ENCODE measurements around a stretch of chr5.

- RRBS: no CpG with 5 or more reads among the region's 6 CpGs
Observed at GRCh38 chr5:54046419-54047028, 263.8 kb downstream of the ARL15 start.

GRCh38 chr5:54220339-54220565, 90.1 kb downstream of the ARL15 start:
- RRBS: no CpG with 5 or more reads among the region's 2 CpGs

GRCh38 chr5:54295530-54296256, 14.7 kb downstream of the ARL15 start:
- RRBS: no CpG with 5 or more reads among the region's 10 CpGs

DNA sequence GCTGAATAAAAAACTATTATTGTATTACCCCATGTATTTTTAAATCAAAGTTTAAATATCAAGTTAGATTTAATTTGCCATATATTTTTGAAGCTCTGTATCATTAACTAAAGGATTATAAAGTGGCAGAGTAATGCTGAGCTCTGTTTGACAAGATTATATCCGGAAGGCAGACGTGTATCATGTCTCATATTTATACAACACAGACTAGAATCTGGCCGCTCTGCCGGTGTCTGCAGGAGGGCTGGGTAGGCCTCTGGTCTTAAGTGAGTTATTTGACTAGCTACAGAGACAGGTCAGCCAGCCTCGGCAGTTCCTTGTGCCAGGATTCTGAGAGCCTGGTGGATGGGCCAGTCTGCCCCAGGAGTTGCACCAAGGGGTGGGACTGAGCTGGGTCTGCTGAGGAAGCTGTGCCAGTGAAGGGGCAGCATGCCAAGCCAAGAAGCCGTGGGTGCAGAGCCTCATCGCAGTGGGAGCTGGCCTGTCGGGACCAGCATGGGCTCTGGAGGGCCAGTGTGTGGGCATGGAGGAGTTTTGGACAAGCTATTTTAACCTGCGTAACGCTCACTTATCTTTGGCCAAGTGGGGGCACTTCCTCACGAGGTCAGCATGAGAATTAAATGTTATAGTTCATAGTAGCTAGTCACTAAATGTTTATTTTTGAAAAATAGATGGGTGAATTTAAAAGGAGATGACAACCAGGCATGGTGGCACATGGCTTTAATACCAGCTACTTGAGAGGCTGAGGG, 7.2 kb downstream of the SNX18 start:
- RRBS: 59% methylated on average over 2 of the region's 11 CpGs

- RRBS: no CpG with 5 or more reads among the region's 7 CpGs
Observed at GRCh38 chr5:54543145-54543639, 25.6 kb downstream of the SNX18 start.

GRCh38 chr5:54570920-54571491, 53.4 kb downstream of the SNX18 start:
- RRBS: no CpG with 5 or more reads among the region's 7 CpGs

GRCh38 chr5:54742207-54742953, 224.8 kb downstream of the SNX18 start:
- RRBS: no CpG with 5 or more reads among the region's 8 CpGs

DNA sequence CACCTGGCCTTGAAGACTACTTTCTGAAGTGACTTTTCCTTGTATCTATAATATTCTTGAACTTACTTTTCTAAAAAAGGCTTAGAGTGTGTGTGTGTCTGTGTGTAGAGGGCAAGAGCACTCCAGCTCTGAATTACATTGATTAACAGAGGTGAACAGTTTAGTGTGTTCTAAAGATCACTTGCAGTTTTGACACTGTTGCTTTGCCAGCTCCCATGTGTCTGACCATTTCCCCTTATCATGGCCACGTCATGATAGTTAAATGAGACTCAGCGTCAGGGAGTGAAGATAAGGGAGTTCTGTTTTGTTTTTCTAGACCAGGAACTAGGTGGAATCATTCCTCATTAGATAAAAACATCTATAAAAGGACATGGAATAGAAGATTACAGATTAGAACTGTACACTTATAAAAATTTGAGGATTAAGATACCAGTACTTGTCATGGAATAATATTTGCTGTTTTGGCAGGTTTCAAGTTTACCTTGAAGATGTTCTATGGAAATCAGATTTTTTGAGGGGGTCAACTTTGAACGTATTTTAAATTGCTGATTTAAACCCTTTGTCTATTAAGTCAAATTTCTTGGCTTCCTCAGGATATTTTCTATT, 82.7 kb downstream of the MTREX start:
- RRBS: no CpG with 5 or more reads among the region's 3 CpGs

- RRBS: no CpG with 5 or more reads among the region's 6 CpGs
Observed at GRCh38 chr5:55421092-55421703, 113.4 kb downstream of the MTREX start.

- RRBS: no CpG with 5 or more reads among the region's 2 CpGs
Observed at GRCh38 chr5:55853289-55853708, 2.1 kb downstream of the IL31RA start.

- RRBS: no CpG with 5 or more reads among the region's 6 CpGs
Observed at GRCh38 chr5:55939541-55940503, 54.9 kb downstream of the IL6ST start.

- RRBS: no CpG with 5 or more reads among the region's 6 CpGs
Observed at GRCh38 chr5:55941350-55941997, 53.3 kb downstream of the IL6ST start.

DNA sequence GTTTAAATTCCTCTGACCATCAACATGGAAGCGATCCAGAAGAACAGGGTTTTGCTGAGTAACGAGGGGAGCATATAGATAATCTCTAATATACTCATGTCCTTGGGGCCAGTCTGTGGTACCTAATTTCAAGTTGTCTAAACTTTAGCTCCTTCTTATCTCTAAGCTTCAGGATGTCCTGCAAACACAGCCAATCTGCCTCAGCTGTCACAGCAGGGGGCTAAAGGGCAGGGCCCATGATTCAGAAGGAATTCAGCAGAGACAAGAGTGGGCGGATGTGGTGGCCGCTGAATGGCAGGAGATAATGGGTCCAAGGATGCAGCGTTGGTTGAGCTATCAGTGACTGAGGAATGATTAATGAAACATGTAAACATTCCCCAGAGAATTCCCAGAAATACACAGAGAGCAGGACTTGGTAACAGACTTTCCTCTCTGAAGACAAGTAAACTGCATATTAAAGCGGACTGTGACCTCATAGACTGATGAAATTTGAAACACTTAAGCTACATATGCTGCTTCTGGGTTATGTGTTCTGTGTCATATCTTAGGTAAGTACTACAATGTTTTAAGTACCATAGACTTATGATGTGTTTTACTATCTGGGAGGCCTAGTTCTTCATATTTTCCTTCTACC, 109.3 kb downstream of the ANKRD55 start:
- RRBS: no CpG with 5 or more reads among the region's 6 CpGs

DNA sequence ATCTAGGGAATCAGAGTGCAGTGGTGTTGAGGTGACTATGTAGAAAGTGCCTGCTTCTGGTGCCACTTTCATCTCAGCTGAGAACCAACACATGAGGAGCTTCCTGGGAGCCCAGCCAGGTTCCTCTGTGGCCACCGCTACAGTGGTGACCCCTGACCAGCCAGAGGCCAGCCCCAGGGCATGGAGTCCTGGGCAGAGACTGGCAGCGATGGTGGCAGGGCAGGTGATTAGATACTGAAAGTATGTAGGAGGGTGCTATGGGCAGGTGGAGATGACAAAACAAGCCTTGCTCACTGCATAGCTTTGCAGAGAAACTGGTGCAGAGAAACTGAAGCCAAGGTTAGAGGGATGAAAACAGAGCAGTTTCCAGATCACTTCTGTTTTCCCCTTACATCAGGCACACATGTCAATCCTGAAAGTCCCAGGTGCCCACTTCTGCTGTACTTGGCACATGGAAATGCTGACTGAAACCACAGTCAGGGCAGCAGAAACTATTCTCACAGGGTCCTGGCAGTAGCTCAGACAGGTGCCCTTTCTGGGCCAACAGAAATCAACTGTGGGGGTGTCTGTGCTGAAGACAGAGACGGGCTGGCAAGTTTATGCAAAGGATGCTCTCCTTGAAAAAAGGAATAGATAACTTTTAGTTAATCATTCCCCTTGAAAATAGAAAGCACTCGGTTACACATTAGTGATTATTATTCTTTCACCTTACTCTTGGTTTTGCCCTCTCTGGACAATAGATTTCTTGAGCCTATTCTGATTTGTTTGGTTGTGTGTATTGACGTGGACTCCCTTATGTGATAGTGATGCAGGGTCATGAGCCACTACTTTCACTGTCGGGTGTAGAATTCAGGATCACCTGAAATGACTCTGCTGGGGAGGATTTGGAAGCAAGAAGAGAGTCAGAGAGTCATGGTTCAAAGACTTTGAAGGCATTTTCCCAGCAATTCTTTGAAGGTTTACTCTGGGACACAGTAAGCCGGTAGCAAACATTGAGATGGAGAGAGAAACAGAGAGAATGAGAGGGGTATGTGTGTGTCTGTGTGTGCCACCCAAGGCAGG, 90.2 kb downstream of the ANKRD55 start:
- RRBS: no CpG with 5 or more reads among the region's 7 CpGs

DNA sequence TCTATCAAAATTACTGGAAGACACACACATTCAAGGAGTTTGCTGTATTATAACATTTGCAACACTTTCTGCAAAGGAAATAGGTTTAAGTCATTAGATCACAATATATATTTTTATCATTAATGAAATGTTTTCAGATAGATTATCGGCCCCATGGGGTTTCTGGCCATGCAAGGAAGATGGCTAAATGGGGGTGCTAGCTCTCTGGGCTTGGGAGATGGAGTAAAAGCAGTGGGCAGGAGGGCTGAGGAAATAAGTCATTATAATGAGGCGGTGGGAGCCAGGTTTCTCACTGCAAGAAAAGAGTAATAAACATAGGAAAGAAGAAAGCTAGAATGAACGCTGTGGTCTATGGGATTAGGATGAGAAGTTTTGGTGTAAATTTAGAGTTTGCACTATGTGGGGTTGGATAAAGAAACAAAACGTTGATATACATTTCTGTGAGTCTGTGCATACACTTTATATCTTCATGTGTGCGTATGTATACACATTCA, 39.1 kb upstream of the ANKRD55 start:
- RRBS: no CpG with 5 or more reads among the region's 5 CpGs

GRCh38 chr5:56467249-56467668, 234.1 kb upstream of the ANKRD55 start:
- RRBS: no CpG with 5 or more reads among the region's 4 CpGs

- RRBS: no CpG with 5 or more reads among the region's 10 CpGs
Observed at GRCh38 chr5:56490871-56491421, 257.8 kb upstream of the ANKRD55 start.

DNA sequence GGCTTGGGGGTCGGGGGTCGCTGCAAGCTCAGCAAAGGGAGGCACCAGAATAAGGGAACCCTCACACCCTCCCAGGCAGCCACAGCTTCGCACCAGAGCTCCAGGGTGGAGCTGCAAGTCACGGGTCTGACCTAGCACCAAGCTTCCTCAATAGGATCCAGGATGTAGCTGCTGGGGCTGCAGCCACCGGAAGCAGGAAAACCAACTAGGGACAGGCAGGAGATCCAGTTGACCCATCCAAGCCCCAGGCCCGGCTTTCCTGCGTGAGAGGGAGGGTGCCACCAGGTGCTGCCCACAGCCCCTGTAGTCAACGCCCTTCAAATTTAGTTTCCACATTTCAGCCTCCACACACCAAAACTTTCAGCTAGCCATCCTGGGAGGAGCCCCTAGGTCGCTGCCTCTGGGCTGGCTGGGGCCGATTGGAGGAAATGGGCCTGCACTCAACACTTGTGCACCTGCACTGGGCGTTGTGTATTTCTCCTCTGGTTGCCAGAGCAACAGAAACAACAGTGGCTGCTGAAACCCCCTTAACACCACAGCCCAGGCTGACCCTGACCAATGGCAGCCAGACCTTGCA, 226.6 kb upstream of the MAP3K1 start:
- RRBS: 97% methylated on average over 3 of the region's 11 CpGs

- RRBS: no CpG with 5 or more reads among the region's 8 CpGs
Observed at GRCh38 chr5:56589189-56589573, 226.2 kb upstream of the MAP3K1 start.